ENCODE measurements around the gene F2RL1.

GRCh38 chr5:76790386-76791344 lies 28.2 kb upstream of the F2RL1 start:
- RRBS: no CpG with 5 or more reads among the region's 5 CpGs
CAGE:
- cytosol, long polyA plus RNA: no peak
- long polyA plus RNA: no peak
- nucleus, long polyA plus RNA: no peak

- RRBS: no CpG with 5 or more reads among the region's 8 CpGs
CAGE:
- cytosol, long polyA plus RNA: no peak
- long polyA plus RNA: no peak
- nucleus, long polyA plus RNA: no peak
Measured at GRCh38 chr5:76801711-76802308, 17.0 kb upstream of the F2RL1 start.

- RRBS: 3% methylated on average over 4 of the region's 64 CpGs
CAGE:
- cytosol, long polyA plus RNA: start-site peak on the plus strand at chr5:76818976-76819113, 949 reads
- long polyA plus RNA: start-site peak on the plus strand at chr5:76818999-76819116, 770 and 675 reads in 2 replicates
- nucleus, long polyA plus RNA: start-site peak on the plus strand at chr5:76819000-76819114, 396 reads
Measured at GRCh38 chr5:76818697-76819485, at the start of gene F2RL1. TSS of gene F2RL1 (plus strand) at chr5:76819030.

CAGE:
- cytosol, long polyA plus RNA: no peak
- long polyA plus RNA: no peak
- nucleus, long polyA plus RNA: no peak
Measured at GRCh38 chr5:77087712-77087852, 497 bp upstream of the ZBED3 start.

DNA sequence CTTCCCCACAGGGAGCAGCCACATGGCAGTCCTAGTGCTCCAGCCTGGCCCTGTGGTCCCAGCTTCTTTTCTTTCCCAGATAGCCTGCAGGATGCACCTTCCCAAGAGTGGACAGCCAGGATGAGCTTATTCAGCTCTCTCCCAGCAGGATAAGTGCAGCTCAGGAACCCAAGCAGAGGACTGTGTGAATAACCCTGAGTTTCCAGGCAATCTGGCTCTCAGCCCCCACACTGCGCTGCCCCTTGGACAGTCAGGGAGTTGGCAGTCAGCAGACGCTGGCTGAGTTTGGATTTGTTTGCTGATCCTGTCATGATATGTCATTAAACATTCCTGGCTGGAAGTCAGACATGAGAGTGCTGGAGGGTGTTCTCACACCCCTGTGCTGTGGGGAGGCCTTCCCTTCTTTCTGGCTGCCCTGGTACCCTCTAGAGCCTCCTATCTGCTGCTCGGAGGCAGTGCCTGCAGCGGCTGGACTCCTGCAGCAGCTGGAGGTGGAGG lies 71.7 kb downstream of the PDE8B start:
- RRBS: no CpG with 5 or more reads among the region's 4 CpGs
CAGE:
- cytosol, long polyA plus RNA: no peak
- long polyA plus RNA: no peak
- nucleus, long polyA plus RNA: no peak

CAGE:
- cytosol, long polyA plus RNA: no peak
- long polyA plus RNA: no peak
- nucleus, long polyA plus RNA: no peak
Measured at GRCh38 chr5:77485200-77485494, 7.0 kb downstream of the WDR41 start.

GRCh38 chr5:77582051-77582497 lies 56.4 kb downstream of the OTP start:
- RRBS: no CpG with 5 or more reads among the region's 6 CpGs
CAGE:
- cytosol, long polyA plus RNA: no peak
- long polyA plus RNA: no peak
- nucleus, long polyA plus RNA: no peak

DNA sequence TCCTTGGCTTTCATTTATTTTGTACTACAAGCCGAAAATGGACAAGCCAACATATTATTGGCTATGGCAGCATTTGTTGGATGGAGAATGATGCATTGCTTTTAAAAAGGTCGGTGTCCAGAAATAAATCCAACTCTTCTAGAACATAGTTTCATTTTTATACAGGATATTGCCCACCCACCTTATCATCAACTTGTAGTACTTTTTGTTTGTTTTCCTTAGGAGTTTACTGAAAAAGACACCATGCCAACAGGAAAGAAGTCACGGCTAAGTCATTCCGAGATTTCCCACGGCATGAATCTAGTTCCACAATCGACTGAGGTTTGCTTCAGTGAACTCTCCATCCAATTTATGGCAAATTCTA lies 237.6 kb downstream of the AP3B1 start:
- RRBS: no CpG with 5 or more reads among the region's 6 CpGs
CAGE:
- cytosol, long polyA plus RNA: no peak
- long polyA plus RNA: no peak
- nucleus, long polyA plus RNA: no peak

DNA sequence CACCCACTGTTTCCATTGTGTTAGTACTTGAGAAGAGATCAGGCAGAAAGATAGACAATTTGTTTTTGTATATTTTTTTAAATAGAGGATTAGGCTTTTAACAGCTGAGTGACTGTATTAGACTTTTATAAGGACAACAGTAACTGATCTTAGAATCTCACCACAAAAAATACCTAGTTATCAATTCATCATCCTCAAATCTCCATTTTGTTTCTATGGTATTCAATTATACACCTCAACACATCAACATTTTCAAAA lies 191.0 kb downstream of the AP3B1 start:
CAGE:
- cytosol, long polyA plus RNA: no peak
- long polyA plus RNA: no peak
- nucleus, long polyA plus RNA: no peak

DNA sequence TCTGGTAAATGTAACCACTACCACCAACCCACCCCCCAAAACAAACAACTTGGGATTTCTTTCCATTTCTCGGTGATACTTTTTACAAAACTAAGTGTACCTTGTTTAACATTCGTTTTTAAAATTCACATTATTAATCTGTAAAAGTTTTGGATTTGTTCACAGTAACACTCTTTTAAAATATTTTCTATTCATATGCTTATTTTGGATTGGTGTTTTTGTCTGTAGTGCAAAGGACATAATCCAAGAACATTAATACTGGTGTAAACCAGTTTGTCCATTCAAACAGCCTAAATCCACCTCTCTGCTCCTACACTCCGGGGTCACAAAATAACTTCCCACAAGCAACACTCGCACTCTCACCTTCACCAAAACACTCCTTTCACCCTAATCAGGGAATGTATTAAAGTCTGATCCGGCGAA lies 803 bp downstream of the AP3B1 start:
- RRBS: 2% methylated on average over 3 of the region's 6 CpGs
CAGE:
- cytosol, long polyA plus RNA: no peak
- long polyA plus RNA: no peak
- nucleus, long polyA plus RNA: no peak

GRCh38 chr5:78387664-78388244 lies 27.3 kb downstream of the SCAMP1 start:
- RRBS: no CpG with 5 or more reads among the region's 10 CpGs
CAGE:
- cytosol, long polyA plus RNA: no peak
- long polyA plus RNA: no peak
- nucleus, long polyA plus RNA: no peak

DNA sequence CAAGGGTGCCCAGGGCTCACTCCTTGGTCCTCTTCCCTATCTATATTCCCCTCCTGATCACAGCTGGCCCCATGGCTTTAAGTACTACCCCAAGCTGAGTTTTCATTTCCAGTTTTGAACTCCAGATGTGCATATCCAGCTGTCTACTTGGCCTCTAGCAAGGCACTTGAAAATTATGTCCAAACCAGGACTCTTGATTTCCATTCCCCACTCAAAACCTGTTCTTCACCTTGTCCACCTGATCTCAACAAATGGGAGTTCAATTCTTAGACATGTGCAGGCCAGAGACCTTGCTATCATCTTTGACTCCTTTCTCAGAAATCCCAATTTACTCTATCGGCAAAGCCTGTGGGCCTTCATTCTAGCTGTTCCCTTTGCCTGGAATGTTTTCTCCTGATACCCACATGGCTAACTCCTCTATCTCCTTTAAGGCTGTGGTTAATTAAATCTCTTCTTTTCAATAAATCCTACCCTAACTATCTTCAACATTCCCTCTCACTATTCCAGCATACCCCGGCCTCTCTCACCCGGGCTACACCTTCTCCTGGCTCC lies 136.5 kb downstream of the SCAMP1 start:
- RRBS: no CpG with 5 or more reads among the region's 3 CpGs
CAGE:
- cytosol, long polyA plus RNA: no peak
- long polyA plus RNA: no peak
- nucleus, long polyA plus RNA: no peak

DNA sequence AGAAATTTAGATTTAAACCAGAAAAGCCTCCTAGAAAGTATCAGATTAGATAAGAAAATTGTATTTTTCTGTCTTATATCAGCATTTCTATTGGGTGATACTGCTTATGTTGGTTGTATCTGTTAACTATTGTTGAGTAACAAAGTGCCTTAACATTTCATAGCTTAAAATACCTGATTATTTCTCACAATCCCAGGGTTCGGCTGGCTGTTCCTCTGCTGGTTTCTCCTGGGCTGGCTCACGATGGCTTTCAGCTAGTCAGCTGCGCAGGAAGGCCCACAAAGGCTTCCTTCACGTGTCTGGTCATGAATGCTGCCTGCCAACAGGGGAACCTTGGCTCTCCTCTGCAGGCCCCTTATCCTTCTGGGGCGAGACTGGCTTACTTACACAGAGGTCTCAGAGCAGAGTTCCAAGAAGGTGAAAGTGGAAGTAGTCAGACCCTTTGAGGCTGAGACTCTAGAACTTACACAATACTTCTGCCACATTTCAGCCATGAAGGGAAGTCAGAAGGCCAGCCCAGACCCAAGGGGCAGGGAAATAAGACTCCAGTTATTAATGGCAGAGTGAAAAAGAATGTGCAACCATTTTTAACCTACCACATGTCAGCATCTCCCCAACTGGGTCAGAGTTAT lies 99.6 kb downstream of the LHFPL2 start:
- RRBS: no CpG with 5 or more reads among the region's 5 CpGs
CAGE:
- cytosol, long polyA plus RNA: no peak
- long polyA plus RNA: no peak
- nucleus, long polyA plus RNA: no peak

DNA sequence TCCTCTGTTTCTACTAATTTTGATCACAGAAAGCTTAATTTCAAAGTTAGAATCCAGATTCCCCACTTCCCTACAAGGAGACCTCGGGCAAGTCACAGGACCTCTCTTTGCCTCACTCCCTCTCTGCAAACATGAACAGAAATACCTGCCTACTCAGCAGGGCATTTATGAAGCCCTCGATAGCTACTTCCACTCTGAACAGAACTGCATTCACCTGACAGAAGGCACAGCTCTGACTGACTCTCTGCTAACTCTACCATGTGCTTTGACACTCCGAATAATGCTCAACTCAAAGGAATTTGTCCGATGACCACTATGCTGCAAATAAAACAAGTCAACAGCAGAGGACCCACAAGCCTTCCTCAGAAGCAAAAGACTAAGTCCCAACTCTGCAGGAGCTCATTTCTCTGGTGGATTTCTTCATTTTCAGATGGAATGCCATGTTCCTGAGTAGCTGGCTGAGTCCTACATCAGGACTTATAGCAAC lies 21.0 kb downstream of the LHFPL2 start:
- RRBS: no CpG with 5 or more reads among the region's 4 CpGs
CAGE:
- cytosol, long polyA plus RNA: no peak
- long polyA plus RNA: no peak
- nucleus, long polyA plus RNA: no peak

- RRBS: 2% methylated on average over 48 of the region's 98 CpGs
CAGE:
- cytosol, long polyA plus RNA: no peak
- long polyA plus RNA: no peak
- nucleus, long polyA plus RNA: no peak
Measured at GRCh38 chr5:79236258-79236974, 485 bp downstream of the JMY start.

DNA sequence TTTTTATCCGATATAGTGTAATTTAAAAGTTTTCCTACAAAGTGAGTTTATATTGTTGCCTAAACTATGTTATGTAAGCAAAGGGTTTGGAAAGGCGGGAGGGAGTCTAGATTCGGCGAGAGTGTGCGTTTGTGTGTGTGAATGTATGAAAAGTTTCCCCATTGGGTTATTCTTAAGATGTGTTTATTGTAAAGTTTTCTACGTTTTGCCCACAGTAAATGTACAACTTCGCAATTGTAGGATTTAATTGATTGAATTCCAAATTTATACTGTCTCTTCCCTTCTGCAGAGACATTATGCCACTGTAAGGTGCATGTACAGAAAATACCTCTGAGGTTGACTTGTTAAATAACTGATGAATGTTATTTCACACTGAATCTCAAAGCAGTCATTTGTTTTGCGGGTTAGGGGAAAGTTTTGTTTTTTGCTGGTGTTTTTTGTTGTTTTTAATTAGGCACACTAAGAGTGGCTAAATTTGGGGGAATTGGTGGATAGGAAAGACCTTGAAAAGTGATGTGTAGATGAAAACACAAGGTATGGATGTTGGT lies 89.9 kb downstream of the JMY start:
- RRBS: no CpG with 5 or more reads among the region's 8 CpGs
CAGE:
- cytosol, long polyA plus RNA: no peak
- long polyA plus RNA: no peak
- nucleus, long polyA plus RNA: no peak

DNA sequence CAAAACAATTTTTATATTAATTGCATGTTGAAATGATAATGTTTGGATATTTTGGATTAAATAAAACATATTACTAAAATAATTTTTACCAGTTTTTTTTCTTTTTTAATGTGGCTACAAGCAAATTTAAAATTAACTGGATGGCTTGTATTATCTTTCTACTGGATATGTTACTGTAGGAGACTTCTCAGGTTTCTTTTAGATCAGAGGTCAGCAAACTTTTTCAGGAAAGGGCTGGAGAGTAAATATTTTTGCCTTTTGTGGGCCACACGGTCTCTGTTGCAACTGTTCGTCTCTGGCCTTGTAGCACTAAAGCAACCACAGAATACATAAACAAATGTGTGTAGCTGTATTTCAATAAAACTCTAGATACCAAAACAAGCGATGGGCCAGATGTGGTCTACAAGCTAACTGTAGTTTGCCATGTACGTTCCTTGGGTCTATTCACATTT lies 32.7 kb upstream of the HOMER1 start:
- RRBS: no CpG with 5 or more reads among the region's 4 CpGs
CAGE:
- cytosol, long polyA plus RNA: no peak
- long polyA plus RNA: no peak
- nucleus, long polyA plus RNA: no peak

DNA sequence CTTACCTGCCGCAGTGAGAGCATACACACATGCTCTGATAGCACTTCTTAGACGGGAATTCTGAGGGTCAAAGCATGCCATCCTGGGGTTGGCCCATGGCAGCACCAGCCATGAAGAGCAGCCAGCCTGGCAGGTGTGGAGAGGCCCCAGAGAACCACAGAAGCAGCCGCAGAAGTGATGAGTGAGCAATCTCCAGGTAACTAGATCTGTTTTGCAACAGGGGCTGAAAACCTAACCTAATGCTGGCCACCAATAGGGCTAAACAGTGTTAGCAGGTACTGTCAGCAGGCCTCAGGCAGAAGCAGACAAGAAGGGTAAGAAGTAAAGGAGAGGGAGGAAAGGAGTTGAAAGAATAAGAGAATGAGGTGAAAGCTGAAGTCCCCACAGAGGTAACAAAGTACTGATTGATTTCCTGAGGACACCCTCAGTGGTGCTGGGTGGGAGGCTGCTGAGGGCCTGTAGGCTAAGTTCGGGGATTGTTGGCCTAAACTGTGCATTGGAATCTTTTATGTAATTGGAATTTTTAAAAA lies 33.6 kb upstream of the HOMER1 start:
- RRBS: no CpG with 5 or more reads among the region's 4 CpGs
CAGE:
- cytosol, long polyA plus RNA: no peak
- long polyA plus RNA: no peak
- nucleus, long polyA plus RNA: no peak

GRCh38 chr5:79618202-79618668 lies 6.0 kb downstream of the TENT2 start:
- RRBS: no CpG with 5 or more reads among the region's 3 CpGs
CAGE:
- cytosol, long polyA plus RNA: no peak
- long polyA plus RNA: no peak
- nucleus, long polyA plus RNA: no peak

- RRBS: no CpG with 5 or more reads among the region's 8 CpGs
CAGE:
- cytosol, long polyA plus RNA: no peak
- long polyA plus RNA: no peak
- nucleus, long polyA plus RNA: no peak
Measured at GRCh38 chr5:80153392-80154217, 102.2 kb downstream of the SERINC5 start.

All from H1 (cell line).